Hair follicular keratinocyte (primary cell): ENCODE measurements around a stretch of chr10.

GRCh38 chr10:112955640-112956820 lies 6.0 kb downstream of the TCF7L2 start:
- RAMPAGE, long total RNA, result no peak

GRCh38 chr10:112961494-112962214 lies 11.6 kb downstream of the TCF7L2 start:
- RAMPAGE, long total RNA, result no peak

- RAMPAGE, long total RNA, result no peak
Observed at GRCh38 chr10:113063101-113064037, 113.3 kb downstream of the TCF7L2 start.

GRCh38 chr10:113108149-113109135 lies 158.4 kb downstream of the TCF7L2 start:
- RAMPAGE, long total RNA, result no peak

DNA sequence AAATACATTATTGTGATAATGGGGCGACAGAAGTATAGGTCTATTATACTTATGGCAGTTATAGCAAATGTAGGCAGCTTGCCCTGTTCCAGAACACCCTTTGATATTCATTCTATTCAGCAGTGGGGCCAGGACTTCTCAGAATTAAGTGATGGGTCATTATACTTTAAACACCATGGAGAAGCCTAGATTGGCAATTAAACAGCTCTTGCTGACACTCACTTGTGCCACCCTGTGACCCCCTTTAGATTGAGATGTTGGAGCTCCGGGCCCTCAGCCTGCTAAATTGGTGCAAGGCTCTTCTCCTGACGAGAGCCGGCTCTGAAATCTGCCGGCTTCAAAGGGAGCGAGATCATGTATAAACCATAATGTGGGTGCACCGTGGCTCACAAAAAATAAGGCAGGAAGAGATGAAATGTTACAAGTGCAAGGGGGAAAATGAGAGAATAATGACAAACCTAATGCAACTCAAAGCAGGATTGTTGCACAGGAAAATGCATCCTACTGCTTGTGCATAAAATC lies 198.0 kb downstream of the TCF7L2 start:
- RAMPAGE, long total RNA, result no peak

GRCh38 chr10:113384814-113385332 lies 168.0 kb upstream of the HABP2 start:
- RAMPAGE, long total RNA, result no peak

- RAMPAGE, long total RNA, result no peak
Observed at GRCh38 chr10:113560919-113561867, 8.3 kb downstream of the HABP2 start.

GRCh38 chr10:113661192-113661958 lies 2.5 kb downstream of the NRAP start:
- RAMPAGE, long total RNA, result no peak

DNA sequence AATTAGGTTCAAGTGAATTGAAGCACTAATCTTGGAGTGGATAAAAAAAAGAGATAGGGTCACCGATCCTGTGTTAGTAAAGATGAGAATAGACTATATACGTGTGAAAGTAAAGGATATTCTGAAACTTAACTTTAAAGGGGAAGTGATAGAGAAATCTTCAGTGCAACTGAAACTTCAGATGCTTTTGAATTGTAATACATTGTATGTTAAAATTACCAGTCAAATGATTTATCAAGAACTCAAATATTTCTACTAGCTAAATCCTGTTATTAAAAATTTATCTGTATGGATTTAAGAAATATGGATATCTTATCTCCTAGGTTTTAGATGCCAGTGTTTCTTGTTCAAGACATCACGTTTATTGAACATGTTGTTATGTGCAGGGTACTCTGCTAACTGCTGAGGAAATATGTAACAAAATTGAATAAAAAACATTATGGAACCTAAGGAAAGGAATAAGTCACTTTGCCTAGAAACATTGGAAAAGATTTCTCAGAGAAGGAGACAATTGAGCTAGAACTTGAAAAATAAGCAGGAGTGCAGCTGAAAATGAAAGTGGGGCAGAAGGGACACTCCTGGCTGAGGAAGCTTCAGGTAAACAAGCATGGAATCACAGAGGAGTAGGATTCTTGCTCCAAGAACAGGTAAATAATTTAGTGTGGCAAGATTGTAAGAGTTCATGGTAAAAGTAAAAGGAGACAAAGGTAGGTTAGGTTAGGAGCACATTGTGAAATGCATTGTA lies 5.1 kb downstream of the NHLRC2 start:
- RAMPAGE, long total RNA, result no peak

- RAMPAGE, long total RNA, result no peak
Observed at GRCh38 chr10:114040986-114041360, 2.7 kb upstream of the ADRB1 start.

- RAMPAGE, long total RNA, result no peak
Observed at GRCh38 chr10:114082894-114083463, 39.3 kb downstream of the ADRB1 start.

GRCh38 chr10:114293127-114293404 lies 54.0 kb downstream of the VWA2 start:
- RAMPAGE, long total RNA, result no peak

DNA sequence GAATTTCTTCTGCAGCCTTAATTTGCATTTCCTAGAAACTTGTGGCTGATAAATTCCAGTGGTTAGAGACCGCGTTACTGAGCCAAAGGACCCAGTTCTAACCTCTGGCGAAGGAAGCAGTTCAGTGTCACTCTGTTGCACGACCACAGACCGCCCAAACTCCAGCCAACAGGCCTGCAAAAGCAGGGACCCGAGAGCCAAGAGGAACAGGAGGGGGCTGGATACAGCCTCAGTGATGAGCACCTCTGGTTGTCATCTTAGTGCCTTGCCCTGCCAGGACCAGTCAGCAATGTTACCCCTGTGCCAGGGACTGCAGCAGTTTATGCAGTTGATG lies 70.0 kb downstream of the AFAP1L2 start:
- RAMPAGE, long total RNA, result no peak

GRCh38 chr10:114432875-114433809 lies 28.8 kb upstream of the AFAP1L2 start:
- RAMPAGE, long total RNA, result no peak

- RAMPAGE, long total RNA, result no peak
Observed at GRCh38 chr10:114485034-114485558, 80.8 kb upstream of the AFAP1L2 start.

DNA sequence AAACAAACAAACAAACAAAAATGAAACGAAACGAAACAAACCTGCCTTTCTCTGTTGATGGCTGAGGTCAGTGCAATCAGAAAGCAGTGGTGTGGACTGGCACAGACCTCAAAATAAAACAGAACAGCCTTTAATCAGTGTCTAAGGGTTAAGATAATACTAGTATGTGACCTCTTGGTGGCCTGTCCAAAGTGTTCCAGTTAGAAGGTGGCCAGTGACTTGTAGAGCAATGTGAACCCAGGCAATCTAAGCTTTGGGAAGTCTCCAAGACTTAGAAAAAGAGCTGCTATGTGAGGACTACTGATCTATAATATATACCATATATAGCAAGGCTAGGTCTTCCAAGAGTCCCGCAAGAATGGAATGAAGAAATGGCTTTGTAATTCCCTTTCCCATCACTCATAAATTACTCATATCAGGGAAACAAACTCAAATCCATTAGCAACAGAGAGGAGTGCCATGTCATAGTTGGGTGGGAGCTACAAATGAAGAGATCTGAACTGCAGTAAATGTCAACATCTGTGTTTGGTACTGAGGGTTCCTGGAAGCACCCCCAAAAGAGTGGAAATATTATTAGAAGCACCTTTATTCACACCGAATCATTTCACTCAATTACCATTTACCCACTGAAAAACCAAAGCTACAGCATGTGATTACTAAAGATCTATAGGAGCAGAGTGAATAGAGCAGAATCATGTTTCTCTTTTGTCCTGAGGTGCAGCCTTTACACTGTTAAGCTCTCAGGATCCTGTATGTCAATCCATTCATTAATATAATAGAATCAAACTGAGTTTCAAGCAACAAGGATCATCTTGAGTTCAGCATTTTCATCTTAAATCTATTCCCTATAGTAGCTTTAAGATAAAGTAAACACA lies 28.0 kb downstream of the ABLIM1 start:
- RAMPAGE, long total RNA, result no peak

DNA sequence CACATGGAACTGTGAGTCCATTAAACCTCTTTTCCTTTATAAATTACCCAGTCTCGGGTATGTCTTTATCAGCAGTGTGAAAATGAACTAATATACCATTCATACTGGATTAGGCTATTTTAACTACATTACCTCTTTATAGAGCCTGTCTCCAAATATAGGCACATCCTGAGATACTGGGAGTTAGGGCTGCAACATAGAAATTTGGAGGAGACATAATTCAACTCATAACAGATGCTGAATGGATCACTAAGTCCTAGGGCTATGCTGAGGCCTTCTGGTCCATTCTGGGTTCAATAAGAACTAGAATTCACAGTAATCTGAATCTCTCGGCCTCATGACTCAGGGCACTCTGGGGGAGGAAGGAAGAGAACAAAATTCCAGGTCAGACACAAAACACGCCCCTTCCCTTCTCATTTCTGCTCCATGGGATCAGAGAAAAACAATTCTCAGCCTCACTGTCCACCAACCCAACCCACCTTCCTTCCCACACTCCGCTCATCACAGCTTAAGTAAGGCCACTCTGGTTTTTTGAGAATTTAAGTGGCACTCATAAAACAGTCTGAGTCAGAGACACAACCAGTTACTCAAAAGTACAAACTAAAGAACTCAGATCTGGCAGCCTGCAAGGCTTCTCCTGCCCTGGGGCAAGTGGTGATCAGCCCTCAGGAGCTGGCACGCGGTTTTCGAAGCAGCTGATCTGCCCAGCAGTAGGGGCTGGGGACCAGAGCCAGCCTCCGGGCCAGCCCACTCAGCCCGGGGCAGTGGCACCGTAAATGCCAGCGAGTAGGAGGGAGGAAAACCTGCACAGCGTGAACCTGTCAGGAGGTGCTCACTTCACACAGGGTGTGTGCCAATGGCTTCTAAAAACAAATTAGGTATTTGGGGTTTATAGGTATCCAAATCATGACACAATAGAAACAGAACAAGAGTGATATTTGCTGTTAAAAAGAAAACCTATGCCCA lies 38.9 kb upstream of the ABLIM1 start:
- RAMPAGE, long total RNA, result no peak

DNA sequence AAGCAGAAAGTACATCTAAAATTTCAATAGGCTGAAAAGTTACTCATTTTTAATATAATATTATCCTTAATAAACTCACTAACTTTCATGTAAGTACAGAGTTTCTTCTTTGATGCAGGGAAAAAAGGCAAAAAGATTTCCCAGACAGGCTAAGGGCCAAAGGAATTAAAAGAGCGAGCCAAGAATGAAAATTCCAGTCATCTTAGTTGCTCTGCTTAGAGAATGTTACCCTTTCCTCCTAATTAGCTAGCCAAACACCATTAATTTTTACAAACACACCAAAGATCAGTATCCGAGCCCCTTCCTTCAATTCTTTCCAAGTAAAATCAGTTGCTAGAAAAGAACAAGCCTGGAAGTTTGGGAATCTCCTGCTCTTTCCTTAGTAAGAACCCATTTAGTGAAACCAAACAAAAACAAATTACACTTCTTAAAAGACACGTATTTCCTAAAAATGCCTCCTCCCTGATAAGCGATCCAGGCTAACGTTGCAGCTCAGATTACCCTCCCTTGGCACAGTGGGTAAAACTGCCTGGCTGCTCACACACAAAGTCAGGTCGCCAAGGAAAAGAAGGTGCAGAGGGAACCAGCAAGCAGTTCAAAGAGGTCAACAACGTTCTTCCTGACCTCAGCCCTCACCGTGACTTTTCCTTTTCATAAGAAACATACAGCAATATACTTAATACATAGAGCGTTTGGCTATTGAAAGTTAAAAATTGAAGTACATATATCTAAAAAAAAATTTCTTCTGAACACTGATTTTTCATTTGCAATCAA lies 57.2 kb upstream of the ABLIM1 start:
- RAMPAGE, long total RNA, result no peak

GRCh38 chr10:114843472-114844056 lies 22.0 kb downstream of the FHIP2A start:
- RAMPAGE, long total RNA, result no peak

DNA sequence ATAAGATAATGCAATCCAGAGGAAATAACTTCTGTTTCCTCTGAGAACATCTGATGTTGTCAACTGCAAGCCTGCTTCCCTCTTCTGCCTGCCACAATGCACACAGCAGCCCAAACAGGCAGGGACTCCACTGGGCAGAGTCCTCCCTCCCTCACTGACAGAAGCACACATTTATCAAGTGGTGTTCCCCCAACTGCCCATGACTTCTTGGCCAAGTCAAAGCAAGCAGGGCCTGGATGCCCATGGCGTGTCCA lies 63.8 kb downstream of the GFRA1 start:
- RAMPAGE, long total RNA, result no peak